Bronchus (tissue), 1 donor: ENCODE results near the gene ATG16L1.

- PRO-cap = bidirectional peak, plus-strand start at chr2:233061268, minus-strand start at chr2:233061159
Observed at GRCh38 chr2:233061068-233061856, 1.1 kb downstream of the INPP5D start.

DNA sequence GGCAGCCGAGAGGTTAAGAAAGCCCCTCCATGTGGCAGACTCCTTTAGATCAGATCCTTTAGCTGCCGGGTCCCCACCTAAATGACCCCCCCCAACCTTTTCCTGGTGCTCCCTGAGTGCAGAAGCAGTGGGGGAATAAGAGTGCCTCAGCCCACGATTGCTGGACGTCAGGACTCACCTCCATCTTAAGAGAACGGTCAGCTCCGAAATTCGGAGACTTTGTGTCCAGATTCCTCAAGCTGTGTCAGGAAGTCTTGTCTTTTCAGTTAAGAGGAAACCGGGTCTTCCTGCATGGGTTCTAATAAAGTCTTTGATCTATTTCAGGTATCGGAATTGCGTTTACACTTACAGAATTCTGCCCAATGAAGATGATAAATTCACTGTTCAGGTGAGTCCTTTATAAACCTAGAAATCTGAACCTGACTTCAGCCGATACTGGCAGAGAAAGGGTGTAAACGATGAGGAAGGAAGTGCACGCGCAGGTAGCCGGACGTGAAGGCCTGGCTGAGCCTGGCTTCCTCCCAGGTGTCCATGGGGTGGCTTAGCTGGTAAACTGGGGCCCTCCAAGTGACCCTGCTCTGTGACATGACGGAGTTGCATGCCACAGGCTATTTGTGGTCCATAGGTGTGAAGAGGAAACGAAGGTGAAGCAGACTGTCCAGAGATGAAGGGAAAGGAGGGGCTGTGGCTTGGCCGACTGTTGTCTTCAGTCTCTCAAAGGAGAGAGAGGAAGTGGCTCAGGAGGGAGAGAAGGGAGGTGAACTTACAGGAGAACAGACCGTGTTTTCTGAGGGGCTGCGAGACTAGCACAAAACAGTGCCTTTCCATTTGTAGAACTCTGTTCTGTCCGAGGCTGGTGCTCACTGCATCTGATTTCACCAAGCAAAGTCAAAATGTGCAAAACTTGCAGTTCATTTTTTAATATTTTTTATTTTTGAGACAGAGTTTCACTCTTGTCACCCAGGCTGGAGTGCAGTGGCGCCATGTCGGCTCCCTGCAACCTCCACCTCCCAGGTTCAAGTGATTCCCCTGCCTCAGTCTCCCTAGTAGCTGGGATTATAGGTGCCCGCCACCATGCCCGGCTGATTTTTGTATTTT, 19.2 kb downstream of the INPP5D start:
- PRO-cap = unidirectional peak, plus-strand start at position 749 of the sequence

DNA sequence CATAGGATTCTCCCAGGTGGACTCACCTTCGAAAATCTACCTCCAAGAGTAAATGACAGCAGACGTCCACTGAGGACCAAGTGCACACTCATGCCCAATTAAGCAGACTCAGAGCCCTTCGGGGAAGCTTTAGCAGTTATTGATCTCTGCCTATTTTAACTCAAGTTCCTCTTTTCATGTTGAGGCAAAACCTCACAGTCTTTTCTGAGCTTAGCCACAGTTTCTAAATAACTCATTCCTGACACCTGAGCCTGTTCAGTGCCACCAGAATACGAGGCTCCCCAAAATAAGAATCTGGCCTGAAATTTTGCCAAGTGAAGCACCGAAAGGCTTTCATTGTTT, 22.0 kb downstream of the INPP5D start:
- PRO-cap = no peak

- PRO-cap = no peak
Observed at GRCh38 chr2:233121895-233122422, 61.8 kb downstream of the INPP5D start.

- PRO-cap = no peak
Observed at GRCh38 chr2:233166169-233166516, 85.3 kb upstream of the ATG16L1 start.

- PRO-cap = no peak
Observed at GRCh38 chr2:233211197-233211745, 40.2 kb upstream of the ATG16L1 start.

DNA sequence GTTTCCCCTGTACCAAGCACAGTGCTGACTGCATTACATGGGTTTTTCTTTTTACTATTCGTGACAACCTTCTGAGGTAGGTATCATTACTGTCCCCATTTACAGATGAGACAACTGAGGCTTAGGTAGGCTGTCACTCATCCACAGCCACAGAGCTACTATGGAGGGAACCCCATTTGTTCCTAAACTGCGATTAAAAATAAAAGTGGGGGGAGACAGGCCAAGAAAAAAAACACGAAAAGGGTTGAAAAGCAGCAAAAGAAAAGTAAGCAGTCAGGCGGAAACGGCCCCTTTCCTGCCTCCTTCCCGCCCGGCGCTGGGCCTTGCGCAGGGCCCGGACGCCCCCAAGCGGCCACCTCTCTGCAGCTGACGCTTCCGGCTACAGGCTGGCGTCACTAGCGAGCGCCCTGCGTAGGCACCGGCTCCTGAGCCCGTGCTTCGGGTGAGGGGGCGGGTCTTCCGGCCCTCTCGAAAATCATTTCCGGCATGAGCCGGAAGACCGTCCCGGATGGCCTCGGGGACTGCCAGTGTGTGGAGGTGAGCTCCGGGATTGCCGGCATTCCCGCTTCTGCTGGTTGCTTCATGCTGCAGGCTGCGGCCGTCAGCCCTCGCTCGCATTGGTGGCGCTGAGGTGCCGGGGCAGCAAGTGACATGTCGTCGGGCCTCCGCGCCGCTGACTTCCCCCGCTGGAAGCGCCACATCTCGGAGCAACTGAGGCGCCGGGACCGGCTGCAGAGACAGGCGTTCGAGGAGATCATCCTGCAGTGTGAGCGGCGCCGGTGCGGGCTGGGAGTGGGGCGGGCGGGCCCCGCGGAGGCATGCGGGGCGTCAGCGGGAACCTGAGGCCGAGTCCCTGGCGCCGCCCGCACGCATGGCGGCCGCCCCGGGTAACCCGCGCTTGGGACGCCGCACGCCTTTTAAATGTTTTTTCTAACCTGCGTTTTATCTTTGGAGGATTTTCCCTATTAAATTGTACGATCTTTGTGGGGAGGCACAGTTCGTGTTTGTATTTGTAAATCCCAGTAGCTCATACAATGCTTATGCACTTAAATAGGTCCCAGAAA, at the start of gene ATG16L1:
Gene ATG16L1 (plus strand): TSS at position 497 of the 1,064 bp plus-strand sequence.
- PRO-cap = bidirectional peak, plus-strand start at position 527 of the sequence, minus-strand start at position 325 of the sequence

DNA sequence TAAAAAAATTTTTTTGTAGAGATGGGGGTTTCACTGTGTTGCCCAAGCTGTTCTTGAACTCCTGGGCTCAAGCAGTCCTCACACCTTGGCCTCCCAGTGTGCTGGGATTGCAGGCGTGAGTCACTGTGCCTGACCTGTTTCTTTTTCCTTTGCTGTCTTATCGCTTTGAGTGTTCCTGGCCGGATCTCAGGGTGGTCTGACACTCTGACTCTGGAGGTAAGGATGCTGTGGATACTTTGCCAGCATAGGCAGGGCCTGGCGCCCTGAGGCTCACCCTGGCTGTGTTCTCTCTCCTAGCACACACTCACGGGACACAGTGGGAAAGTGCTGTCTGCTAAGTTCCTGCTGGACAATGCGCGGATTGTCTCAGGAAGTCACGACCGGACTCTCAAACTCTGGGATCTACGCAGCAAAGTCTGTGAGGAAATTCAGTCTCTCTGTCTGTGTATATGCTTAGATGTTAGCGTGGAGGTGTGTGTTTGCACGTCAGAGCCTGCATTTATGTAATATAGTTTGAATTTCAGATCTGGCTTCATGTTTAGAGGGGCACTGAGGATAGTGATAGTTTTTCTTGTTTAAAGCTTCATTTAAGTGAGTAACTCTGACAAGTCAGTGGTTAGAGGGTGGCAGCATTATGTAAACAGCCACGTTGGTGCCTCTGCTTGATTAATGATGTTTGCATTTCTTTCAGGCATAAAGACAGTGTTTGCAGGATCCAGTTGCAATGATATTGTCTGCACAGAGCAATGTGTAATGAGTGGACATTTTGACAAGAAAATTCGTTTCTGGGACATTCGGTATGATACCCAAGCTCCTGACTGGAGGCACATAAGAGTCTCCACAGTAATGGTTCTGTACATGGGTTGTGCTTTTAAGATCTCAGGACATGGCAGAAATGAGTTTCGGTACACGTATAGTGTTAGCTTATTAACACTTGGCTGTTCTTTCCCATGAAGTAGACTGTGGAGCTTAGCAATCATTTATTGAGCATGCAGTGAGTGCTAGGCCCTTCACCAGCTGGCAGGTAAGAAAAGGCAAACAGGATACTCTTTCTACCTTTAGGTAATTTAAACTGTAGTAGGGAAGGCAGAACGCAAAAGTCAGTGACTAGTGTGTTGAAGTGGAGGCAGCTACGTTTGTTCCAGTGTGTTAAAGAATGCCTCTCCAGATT, 17.7 kb upstream of the SAG start:
- PRO-cap = unidirectional peak, plus-strand start at position 172 of the sequence; bidirectional peak, plus-strand start at position 1,167 of the sequence, minus-strand start at position 883 of the sequence

GRCh38 chr2:233296969-233297504, 10.6 kb upstream of the SAG start:
- PRO-cap = no peak

DNA sequence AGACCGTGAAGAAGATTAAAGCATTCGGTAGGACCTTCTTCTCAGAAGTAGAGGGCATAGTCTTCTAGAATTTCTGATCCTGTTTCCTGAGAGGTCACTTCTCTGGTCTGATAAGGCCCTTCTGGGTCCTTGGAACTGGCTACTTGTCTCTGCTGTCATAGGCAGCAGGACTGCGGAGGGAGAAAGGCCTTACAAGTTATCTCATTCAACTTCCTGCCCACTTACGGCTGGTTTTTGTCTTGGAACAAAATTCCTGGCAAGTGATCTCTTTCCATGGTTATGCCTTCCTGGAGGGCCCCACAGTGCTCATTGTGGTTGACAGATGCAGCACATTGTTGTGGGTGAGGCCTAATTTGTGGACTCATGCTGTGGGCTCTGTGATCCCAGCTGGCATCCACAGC, 21.9 kb downstream of the SAG start:
- PRO-cap = no peak

GRCh38 chr2:233348833-233349631, 5.3 kb upstream of the DGKD start:
- PRO-cap = no peak

DNA sequence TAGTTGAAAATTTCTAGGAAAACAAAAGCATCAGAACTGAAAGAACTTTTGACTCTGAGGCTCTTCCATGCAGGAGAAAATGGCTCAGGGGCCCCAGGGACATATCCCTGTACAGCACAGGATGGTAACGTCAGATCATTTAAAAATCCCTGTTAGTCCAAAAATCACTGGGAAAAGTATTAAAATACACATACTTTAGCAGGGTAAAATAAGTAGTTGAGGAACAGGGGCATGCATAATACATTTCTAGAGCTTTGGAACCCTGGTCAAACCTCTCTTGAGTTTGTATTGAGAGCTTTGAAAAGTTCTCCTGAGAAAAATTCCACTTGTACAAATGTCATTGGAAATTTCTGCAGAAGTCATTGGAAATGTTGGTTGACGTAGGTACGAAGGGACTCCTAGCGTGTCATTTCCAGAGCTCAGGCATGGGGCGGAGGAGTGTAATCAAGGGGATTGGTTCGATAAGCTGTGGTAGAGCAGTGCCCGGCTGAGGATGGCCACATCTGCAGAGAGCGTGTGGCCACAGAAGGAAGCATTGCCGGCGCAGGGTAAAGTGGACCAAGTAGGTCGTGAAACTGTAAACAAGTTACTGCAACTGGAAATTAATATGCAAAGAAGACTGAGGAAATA, 101.6 kb downstream of the DGKD start:
- PRO-cap = no peak

- PRO-cap = bidirectional peak, plus-strand start at chr2:233480622, minus-strand start at chr2:233480474
Observed at GRCh38 chr2:233480308-233480787, 86.2 kb downstream of the USP40 start.

GRCh38 chr2:233638874-233639329, 2.7 kb downstream of the UGT1A10 start:
- PRO-cap = no peak

GRCh38 chr2:233705780-233706638, 6.7 kb upstream of the UGT1A5 start:
- PRO-cap = bidirectional peak, plus-strand start at chr2:233706508, minus-strand start at chr2:233706205

GRCh38 chr2:233756536-233757296, 3.4 kb upstream of the UGT1A1 start:
- PRO-cap = no peak

- PRO-cap = no peak
Observed at GRCh38 chr2:233767650-233768508, 7.8 kb downstream of the UGT1A1 start.

GRCh38 chr2:233775454-233775951, 2.6 kb upstream of the MROH2A start:
- PRO-cap = no peak

DNA sequence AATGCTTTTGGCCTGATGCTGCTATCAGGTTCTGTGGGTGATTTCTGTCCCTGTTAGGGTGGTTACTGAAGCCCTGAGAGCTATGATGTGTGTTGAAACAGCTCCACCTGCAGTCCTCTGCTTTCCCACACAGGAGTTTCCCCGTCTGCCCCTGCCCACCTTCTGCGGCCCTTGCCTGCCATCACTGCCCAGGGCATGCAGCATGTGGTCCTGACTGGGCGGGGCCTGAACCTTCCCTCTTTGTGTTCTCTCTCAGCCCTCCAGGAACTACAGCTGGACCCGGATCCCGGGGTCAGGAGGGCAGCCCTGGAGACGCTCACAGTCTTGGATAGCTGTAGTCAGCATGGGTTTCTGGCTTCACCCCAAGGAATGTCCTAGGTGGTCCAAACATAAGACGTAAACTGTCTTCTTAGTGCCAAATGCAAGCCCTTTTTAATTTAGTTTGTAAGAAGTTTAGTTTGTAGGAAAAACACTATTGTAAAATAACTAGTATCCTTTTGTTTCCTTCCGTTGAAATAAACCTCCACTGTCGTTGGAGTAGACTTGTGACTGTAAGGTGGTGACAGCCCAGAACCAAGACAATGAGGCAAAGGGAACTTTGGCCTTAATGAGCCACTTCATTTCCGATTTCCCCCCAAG, 21.3 kb downstream of the HJURP start:
- PRO-cap = unidirectional peak, plus-strand start at position 272 of the sequence

DNA sequence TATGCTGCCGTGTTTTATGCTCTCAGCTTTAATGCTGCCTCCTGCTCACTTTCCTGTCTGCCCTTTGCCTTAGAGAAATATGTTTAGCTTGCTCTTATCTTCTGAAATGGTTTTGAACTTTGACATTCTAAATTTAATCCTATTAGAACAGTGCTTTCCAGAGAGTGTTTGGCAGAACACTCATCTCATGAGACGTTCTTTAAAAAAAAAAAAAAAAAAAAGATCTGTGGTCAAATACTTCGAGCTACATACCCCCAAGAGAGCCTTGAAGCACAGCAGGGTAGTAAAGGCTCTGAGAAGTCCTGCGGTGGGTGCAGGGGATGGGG, 161.3 kb downstream of the SPP2 start:
- PRO-cap = no peak